ENCODE measurements around a stretch of chr10.

- PRO-cap, result no peak
- RAMPAGE, long total RNA, 2 experiments, result no peak in any of the 2 experiments
Measured at GRCh38 chr10:122375586-122375786, 978 bp downstream of the PLEKHA1 start.

- PRO-cap, result no peak
- RAMPAGE, long total RNA, 2 experiments, result no peak in any of the 2 experiments
Measured at GRCh38 chr10:122460678-122461297, 565 bp upstream of the HTRA1 start.

GRCh38 chr10:122487242-122487599 lies 25.9 kb downstream of the HTRA1 start:
- PRO-cap, result no peak
- RAMPAGE, long total RNA, 2 experiments, result no peak in any of the 2 experiments

- PRO-cap, result no peak
- RAMPAGE, long total RNA, 2 experiments, result no peak in any of the 2 experiments
Measured at GRCh38 chr10:122585912-122586321, 25.4 kb downstream of the DMBT1 start.

GRCh38 chr10:122639963-122640463 lies 32.6 kb upstream of the SPADH start:
- PRO-cap, result no peak
- RAMPAGE, long total RNA, 2 experiments, result no peak in any of the 2 experiments

DNA sequence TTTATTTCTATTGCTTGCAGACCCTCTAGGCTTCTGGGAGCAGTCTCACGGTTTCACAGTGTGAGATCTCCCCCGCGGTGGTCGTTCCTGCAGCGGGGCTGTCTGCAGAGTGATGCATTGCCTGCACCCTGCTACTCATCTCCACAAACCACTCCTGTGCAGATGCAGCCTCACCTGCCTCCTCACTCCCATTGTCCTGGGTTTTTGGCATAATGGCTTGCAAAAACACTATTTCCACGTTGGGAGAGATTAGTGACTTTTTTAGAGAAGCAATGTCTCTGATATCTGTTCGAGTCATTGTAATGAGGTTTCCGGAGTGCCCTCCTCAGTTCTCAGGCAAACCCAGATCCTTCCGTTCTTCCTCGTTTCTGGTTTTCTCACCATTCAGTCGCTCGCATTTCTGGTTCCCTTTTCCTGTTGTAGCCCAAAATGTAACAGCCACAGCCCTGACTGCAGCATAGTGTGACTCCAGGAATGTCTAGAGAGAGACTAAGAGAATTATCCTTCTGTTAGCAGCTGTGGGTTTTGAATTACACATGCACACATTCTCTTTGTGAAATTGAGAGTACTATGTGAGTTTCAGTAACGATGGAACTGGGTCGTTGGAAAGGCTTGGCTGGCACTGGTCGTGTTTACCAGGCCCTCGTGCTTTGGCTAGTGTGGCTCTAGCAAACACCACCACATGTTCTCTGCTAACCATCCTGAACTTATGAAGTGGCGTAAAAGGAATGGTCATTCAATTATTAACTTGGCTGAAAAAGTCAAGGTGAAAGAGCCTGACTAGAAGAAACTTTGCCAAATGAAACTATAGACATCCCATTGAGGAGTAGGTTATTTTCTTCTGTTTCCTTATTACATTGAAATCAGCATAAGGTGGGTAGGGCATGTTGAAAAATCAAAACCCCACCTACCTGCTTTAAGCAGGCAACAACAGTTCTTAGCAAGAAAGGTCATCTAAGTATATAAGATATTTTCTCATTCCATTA lies 30.4 kb downstream of the ACADSB start:
- PRO-cap, result no peak
- RAMPAGE, long total RNA, 2 experiments, result no peak in any of the 2 experiments

DNA sequence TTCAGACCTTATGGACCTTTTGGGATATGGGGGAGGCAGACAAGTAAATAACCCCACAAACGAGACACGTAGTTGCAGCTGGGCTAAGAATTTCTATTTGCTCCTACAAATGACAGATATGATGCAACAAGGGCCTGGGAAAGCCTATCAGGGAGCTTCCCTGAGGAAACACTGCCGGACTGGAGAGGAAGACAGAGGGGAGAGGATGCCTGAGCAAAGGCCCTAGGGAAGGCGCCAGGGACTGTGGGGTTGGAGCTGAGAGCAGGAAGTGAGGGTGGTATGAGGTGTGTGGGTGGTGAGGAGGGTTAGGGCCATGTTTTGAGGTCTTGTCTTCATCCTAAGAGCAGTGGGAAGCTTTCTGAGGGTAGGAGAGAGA lies 44.3 kb downstream of the BUB3 start:
- PRO-cap, result unidirectional peak, plus-strand start at position 258 of the sequence
- RAMPAGE, long total RNA, 2 experiments, result no peak in any of the 2 experiments

DNA sequence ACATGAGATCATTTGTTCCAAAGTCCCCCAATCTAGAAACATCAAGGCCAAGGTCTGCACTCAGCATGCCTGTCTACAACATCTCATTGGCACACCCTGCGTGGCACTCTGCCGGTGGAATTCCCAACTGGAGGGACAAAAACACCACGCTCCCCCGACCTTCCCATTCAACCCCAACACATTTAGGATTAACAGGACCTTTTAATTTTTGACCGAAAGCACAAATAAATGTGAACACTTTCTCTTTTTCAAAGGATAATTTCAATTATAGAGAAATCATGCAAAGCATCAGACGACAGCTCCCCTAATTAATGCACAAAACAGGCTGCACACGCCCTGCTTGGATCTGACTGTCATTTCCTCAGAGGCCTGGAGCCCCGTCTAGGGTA lies 31.3 kb downstream of the CPXM2 start:
- PRO-cap, result no peak
- RAMPAGE, long total RNA, 2 experiments, result no peak in any of the 2 experiments

- PRO-cap, result no peak
- RAMPAGE, long total RNA, 2 experiments, result no peak in any of the 2 experiments
Measured at GRCh38 chr10:124221776-124221928, 128.3 kb upstream of the CHST15 start.

DNA sequence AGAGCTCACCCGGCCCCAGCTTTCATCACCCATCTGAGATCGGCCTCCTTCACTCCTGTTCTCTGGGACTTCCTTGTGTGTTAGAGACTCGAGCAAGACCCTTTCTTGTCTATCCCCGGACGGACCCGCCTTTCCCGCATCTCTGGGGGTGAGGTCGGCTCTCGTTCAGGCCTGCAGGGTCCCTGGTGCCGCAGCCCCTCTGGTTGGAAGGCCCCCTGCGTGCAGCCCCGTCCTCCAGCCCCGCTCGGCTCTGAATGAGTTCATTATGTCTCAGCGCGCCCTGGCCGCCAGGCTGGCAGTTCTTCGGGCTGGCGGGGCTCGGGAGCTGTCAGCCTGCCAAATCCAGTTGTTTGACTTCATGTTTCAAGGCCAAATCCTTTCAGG lies 128.0 kb downstream of the LHPP start:
- PRO-cap, result unidirectional peak, minus-strand start at position 252 of the sequence
- RAMPAGE, long total RNA, 2 experiments, result no peak in any of the 2 experiments

- PRO-cap, result no peak
- RAMPAGE, long total RNA, 2 experiments, result no peak in any of the 2 experiments
Measured at GRCh38 chr10:124640605-124641279, 103.4 kb downstream of the FAM53B start.

- PRO-cap, result no peak
- RAMPAGE, long total RNA, 2 experiments, result no peak in any of the 2 experiments
Measured at GRCh38 chr10:124645364-124645741, 98.8 kb downstream of the FAM53B start.

DNA sequence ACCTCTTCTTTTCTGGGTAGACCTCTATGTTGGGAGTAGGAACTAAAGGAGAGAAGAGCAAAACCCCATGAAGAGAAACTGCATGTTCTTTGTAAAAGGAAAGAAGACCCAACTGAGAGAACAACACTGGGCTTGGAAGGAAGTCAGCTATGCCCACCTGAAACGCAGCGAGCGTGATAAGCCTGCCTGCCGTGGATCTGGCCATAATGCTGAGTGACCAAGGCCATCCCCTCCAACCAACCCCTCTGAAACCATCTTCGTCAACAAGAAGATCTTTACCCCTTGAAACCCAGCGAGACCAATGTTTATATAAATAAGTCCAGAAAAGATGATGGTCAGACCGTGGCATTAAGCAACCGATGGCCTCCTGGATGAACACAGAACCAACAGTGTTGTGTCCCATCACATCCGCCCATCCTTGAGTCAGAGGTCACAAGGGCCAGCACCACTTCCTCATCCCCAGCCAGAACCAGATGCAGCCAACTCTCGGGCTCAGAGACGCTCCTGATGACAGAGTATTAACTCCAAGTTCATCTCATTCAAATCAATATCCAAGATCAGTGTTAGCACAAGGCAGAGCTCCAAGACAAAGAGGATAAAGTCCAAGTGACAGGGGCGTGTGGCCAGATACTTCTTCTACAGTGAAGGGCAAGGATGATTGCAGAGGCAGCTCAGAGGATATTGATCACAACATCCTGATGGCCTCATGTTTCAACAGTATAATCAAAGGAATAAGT lies 63.6 kb downstream of the FAM53B start:
- PRO-cap, result no peak
- RAMPAGE, long total RNA, 2 experiments, result no peak in any of the 2 experiments

DNA sequence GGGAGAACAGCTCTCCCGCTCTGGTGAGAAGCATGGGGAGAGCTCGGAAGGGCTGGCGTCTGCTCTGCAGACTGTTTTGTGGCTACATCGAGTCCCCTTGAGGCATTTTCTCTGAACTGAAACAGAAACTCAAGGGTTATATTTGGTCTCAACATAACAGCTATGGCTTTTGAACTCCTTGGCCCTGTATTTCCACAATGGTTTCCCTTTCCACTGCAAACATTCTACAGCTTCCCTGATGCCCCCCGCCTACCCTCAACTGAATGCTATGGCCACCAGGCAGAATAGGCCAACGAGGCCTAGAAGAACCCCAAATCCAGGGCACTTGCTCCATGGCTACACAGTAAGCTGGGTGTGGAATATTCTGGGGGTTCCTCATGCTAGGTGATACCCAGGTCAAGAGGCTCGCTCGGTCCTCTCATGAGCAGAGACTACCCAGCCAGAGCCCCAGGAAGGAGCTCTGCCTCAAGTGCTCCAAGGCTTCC lies 47.5 kb downstream of the FAM53B start:
- PRO-cap, result no peak
- RAMPAGE, long total RNA, 2 experiments, result no peak in any of the 2 experiments

- PRO-cap, result no peak
- RAMPAGE, long total RNA, 2 experiments, result no peak in any of the 2 experiments
Measured at GRCh38 chr10:124722584-124723802, 21.2 kb downstream of the FAM53B start.

- PRO-cap, result no peak
- RAMPAGE, long total RNA, 2 experiments, result no peak in any of the 2 experiments
Measured at GRCh38 chr10:124724288-124724568, 19.9 kb downstream of the FAM53B start.

- PRO-cap, result no peak
- RAMPAGE, long total RNA, 2 experiments, result no peak in any of the 2 experiments
Measured at GRCh38 chr10:124745455-124745976, 1.3 kb upstream of the FAM53B start.

- PRO-cap, result no peak
- RAMPAGE, long total RNA, 2 experiments, result no peak in any of the 2 experiments
Measured at GRCh38 chr10:124916092-124916459, 25.8 kb upstream of the ZRANB1 start.

DNA sequence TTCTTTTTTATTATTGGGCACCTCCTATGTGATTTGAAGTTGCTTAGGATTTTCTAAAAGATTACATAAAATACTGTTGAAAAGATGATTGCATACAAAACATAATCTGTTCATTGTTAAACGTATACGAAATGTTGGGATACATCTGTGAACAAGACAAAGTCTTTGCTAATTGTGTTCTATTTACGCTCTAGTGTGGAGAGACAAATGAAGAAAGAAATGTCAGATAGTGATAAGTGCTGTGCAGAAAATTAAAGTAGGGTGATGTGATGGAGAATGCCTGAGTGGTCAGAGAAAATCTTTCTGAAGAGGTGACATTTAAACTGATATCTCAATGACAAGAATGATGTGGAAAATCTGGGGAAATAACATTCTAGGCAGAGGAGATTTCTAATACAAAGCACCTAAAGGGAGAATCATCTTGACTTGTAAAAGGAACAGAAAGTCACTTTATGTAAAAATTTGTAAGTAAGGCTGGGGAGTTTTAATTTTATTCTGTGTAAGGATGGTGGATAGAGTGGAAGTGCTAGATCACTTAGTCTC lies 13.3 kb upstream of the ZRANB1 start:
- PRO-cap, result no peak
- RAMPAGE, long total RNA, 2 experiments, result no peak in any of the 2 experiments

GRCh38 chr10:125008195-125009557 lies 19.2 kb downstream of the CTBP2 start:
- PRO-cap, result no peak
- RAMPAGE, long total RNA, 2 experiments, result no peak in any of the 2 experiments